Right lobe of liver (tissue), 4 donors: Measurements from ENCODE around the genes KRT7, KRT74, KRT1, KRT76 and EIF4B.

- PRO-cap, 4 experiments = no peak in any of the 4 experiments
- RAMPAGE, long total RNA, 2 experiments = no peak in any of the 2 experiments
These were observed 11.3 kb upstream of the NR4A1 start for GRCh38 chr12:52039794-52040439.

DNA sequence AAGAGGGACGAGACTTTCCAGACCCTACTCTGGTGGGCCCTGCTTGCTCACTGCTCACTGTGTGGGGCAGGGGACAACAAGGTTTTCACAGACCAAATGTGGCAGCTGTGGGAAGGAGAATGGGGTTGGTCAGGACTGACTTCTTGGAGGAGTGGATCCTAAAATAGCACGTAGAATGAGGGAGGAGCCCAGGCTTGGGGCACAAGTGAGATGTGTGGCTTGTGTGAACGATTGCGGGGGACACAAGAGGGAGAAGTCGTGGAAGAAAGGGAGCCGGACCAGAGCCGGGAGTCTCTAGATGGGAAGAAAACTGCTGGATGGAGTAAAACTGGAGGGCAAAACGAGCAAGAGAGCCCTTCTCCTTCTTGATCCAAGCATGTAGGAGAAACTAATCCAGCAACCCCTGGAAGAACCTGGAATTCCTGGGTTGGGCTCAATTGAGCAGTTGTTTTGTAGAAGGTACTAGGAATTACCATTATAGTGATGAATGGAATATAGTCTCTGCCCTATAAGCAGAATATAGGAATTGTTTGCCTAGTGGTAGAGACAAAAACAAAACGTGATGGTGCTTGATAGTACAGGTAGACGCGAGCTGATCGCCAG is 880 bp downstream of the ATG101 start:
- PRO-cap, 4 experiments = no peak in any of the 4 experiments
- RAMPAGE, long total RNA, 2 experiments = no peak in any of the 2 experiments

- PRO-cap, 4 experiments = no peak in any of the 4 experiments
- RAMPAGE, long total RNA, 2 experiments = no peak in any of the 2 experiments
These were observed 994 bp upstream of the SMIM41 start for GRCh38 chr12:52078586-52078833.

- PRO-cap, 4 experiments = peak in 4 of 4 experiments; most common plus-strand start chr12:52233224 (in 2); most common minus-strand start chr12:52233082 (in 4)
- RAMPAGE, long total RNA, 2 experiments = no peak in any of the 2 experiments
These were observed at the start of gene KRT7 for GRCh38 chr12:52233002-52233320. Gene KRT7, plus strand, starts transcription at chr12:52233243.

DNA sequence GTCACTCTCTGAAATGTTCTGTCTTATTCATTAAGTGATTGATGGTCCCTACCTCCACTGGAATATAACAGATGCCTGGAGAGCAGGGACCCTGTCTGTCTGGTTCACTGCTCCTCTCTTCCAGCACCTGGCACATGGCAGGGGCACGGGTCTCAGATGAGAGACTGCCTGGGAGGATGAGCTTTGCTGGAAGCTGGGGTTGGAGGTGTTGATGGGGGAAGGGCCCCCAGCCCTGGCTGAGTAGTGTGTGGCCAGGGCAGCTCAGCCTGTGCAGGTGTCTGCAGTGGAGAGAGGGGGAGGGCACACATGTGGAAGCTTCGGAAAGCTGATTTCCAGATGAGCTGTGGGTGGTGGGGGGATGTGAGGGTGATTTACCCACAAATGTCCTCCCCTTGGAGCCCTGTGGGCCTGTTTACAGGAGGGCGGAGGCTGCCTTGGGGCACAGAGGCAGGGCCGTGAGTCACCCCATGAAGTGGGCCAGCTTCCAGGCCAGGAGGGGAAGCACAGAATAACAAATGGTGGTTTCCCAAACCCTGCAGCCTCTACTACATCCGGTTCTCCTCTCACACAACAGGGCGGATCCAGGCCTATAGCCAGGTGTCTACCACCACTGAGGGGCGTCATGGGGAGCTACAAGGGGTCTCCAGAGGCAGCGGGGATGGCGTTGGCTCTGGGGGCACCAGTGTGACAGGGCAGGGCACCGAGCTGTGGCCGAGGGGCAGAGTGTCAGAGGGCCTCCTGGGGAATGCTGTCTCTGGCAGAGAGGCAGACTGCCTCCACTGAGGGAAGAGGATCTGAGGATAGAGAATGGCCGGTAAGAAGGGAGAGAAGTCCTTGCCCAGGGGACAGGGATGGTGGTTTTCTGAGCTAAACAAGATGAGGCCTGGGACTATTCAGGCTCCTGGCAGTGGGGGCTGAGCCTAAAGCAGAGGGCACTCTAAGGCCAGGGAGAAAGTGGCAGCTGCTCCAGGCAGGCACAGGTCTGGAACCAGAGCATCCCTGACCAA is 11.1 kb downstream of the KRT7 start:
- PRO-cap, 4 experiments = no peak in any of the 4 experiments
- RAMPAGE, long total RNA, 2 experiments = no peak in any of the 2 experiments

DNA sequence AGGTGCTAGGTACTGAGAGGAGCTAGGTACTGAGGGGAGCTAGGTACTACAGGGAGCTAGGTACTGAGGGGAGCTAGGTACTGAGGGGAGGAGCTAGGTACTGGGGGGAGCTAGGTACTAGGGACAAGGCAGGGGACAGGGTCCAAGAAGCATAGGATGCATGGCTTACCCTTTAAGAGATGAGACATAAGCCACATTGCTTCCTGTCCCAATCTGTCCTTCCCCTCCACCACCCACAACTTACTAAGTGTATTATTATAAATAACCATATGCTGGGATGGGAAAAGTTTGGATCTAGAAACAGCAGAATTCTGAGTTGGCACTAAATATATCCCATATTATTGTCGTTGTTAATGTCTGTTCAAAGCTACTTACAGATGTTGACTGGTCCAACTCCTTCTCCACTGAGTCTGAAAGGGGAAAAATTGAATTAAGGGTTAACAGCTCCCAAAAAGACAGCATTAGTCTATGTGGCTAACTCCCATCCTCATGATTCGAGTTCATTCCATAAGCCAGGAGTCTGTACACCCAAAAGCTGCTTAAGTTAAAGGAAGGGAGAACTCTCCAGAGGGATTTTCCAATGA is 4.7 kb downstream of the KRT5 start:
- PRO-cap, 4 experiments = no peak in any of the 4 experiments
- RAMPAGE, long total RNA, 2 experiments = no peak in any of the 2 experiments

- PRO-cap, 4 experiments = no peak in any of the 4 experiments
- RAMPAGE, long total RNA, 2 experiments = no peak in any of the 2 experiments
These were observed at the start of gene KRT74 for GRCh38 chr12:52573753-52574136. Gene KRT74, minus strand, starts transcription at chr12:52573843.

GRCh38 chr12:52612566-52613081 is 5.7 kb downstream of the KRT73 start:
- PRO-cap, 4 experiments = no peak in any of the 4 experiments
- RAMPAGE, long total RNA, 2 experiments = no peak in any of the 2 experiments

GRCh38 chr12:52680178-52680653 is at the start of gene KRT1:
Gene KRT1, minus strand, starts transcription at chr12:52680407.
- PRO-cap, 4 experiments = no peak in any of the 4 experiments
- RAMPAGE, long total RNA, 2 experiments = no peak in any of the 2 experiments

- PRO-cap, 4 experiments = no peak in any of the 4 experiments
- RAMPAGE, long total RNA, 2 experiments = no peak in any of the 2 experiments
These were observed at the start of gene KRT76 for GRCh38 chr12:52777237-52777707. Gene KRT76, minus strand, starts transcription at chr12:52777345.

DNA sequence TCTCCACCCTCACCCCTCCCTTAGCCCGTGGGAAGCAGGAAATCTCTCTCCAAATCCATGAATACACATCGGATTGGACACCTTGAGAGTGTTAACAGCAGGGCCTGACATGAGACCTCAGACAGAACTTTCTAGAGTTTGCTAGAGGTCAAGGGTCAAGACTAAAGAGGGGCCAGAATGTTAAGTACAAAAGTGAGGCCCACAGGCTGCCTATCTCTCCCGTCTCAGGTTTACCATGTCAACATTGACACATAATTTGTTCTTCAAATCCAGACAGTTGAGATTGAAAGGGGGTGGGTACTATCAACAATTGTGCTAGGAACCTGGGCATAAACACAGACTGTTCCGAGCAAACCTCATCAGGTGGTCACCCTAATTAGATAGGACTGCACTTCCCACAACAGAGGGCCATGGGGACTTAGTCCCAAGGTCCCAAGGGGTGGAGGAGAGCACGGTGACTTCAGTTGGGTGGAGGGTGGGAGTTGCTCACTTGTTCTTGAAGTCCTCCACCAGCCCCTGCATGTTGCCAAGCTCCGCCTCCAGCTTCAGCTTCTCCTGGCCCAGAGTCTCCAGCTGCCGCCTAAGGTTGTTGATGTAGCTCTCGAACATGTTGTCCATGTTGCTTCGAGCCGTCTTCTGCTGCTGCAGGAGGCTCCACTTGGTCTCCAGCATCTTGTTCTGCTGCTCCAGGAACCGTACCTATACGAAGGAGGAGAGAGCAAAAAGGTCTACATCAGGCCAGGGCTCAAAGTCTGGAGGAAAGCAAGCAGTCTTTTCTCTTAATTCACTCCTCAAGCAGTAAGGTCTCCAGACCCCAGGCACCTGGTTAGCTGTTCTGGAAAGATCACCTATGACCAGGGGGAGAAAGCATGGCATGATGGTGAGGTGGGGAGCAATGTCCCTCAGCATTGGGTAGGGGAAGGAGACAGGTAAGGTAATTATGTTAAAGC is 3.2 kb downstream of the KRT8 start:
- PRO-cap, 4 experiments = no peak in any of the 4 experiments
- RAMPAGE, long total RNA, 2 experiments = no peak in any of the 2 experiments

DNA sequence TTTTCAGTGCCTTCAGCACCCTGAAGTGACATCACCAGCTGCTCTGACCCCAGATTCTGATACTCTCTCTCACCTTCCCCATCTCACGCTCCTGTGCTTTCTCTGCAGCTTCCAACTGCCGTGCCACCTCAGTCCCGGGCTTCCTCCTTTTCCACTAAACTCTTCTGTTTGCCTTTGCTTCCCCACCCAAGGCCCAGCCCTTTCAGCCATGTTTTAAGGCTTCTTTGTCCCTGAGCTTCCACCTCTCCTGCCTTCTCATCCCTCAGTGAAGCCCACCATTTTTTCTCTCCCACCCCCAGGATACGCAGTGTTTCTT is 6.5 kb upstream of the KRT18 start:
- PRO-cap, 4 experiments = no peak in any of the 4 experiments
- RAMPAGE, long total RNA, 2 experiments = no peak in any of the 2 experiments

DNA sequence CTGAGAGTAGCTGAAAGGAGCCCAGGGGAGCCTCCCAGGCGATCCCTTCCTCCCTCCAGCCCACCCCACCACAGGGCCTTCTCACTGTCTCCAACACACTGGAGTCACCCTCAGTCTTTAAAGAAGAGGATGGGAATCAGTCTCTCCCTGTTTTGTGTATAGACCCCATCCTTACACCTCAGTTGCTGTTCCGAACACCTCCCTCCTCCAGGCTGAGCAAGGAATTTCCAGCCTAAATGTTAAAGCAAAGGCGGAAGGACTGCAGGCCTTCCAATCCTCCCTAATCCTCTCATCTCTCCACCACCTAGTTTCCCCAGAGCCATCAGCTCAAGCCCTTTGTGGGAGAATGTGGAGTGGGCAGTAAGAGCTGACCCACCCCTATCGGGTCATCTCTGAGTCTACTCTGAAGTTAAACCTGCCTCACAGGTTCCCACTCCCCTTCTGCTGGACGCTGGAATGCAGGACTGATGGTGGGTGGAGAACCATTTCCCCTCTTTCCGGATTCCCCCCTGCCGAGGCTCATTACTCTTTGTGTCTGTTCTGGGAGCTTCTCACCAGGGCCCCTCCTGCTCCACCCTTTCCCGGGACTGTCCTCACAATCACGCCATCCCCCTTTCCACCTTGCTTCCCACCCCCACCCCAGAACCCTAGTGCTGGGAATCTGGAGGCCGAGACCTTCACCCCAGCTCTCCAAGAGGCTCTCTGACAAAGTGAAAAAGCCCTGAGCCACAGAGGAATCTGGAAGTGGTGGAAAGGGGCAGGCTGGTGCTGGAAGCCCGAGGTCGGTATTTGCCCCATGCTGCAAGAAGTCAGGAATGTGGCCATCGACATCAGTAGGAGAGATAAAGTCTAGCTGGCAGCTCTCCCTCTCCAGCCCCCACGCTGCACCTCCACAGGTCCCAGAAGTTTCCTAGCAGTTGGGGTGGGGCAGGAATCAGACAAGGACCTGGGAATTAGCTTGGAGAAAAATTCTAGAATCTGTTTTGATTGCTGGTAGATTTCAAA is 3.4 kb upstream of the KRT18 start:
- PRO-cap, 4 experiments = peak in 4 of 4 experiments; most common plus-strand start position 916 of the sequence (in 4); most common minus-strand start position 704 of the sequence (in 2)
- RAMPAGE, long total RNA, 2 experiments = no peak in any of the 2 experiments

DNA sequence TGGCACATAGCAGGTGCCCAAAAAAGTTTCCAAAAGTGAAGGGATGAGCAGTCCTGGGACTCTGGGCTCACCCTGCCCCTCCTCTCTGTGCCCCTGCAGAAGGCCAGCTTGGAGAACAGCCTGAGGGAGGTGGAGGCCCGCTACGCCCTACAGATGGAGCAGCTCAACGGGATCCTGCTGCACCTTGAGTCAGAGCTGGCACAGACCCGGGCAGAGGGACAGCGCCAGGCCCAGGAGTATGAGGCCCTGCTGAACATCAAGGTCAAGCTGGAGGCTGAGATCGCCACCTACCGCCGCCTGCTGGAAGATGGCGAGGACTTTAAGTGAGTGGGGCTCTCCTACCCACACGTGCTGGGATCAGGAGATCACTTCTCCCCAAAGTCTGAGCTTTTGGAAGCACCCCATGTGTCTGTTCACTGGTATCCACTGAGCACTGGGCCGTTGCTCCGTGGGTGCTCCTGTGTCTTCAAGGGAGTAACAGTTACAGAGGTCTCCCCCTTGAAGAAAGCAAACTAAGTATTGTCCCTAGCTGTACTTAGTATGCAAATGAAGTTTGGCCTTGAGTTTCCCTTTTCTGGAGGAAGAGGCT is 3.2 kb downstream of the KRT18 start:
- PRO-cap, 4 experiments = no peak in any of the 4 experiments
- RAMPAGE, long total RNA, 2 experiments = start-site peak on the plus strand in 1 of 2 experiments, centred at position 212 of the sequence, 812 reads per replicate

- PRO-cap, 4 experiments = peak in 4 of 4 experiments; most common plus-strand start chr12:53006456 (in 4); most common minus-strand start chr12:53006096 (in 2)
- RAMPAGE, long total RNA, 2 experiments = start-site peak on the plus strand in 2 of 2 experiments, at chr12:53006431-53006481 at its widest, 1,368 to 2,158 reads per replicate
These were observed at the start of gene EIF4B for GRCh38 chr12:53005849-53006587. Gene EIF4B, plus strand, starts transcription at chr12:53006456.

- PRO-cap, 4 experiments = peak in 4 of 4 experiments; most common plus-strand start chr12:53181139 (in 3); most common minus-strand start chr12:53181114 (in 2)
- RAMPAGE, long total RNA, 2 experiments = no peak in any of the 2 experiments
These were observed 144 bp upstream of the CSAD start for GRCh38 chr12:53180962-53181176.

DNA sequence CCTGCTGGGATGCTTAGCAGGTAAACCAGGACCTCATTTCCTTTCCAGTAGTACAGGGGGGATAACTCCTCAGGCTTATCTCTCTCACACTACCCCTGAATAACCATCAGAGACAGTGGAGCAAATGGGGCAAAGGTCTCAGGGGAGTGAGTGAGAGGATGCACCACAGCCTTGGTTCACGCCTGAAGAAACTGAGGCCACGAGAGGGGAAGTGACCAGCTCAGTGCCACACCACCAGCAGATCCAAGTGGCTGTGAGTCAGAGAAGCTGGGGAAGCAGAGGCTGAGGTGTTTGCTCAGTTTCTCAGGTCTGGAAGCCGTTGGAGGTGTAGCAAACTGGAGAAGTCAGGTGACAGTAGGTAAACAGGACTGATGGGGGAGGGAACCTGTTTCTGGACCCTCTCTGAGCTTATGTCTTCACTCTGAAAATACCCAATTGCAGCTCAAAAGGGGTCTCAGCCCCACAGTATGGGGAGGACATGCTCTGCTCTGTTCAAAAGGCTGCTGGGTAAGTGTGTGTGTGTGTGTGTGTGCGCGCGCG is 9.3 kb upstream of the ITGB7 start:
- PRO-cap, 4 experiments = no peak in any of the 4 experiments
- RAMPAGE, long total RNA, 2 experiments = no peak in any of the 2 experiments

- PRO-cap, 4 experiments = peak in 4 of 4 experiments; most common plus-strand start chr12:53220968 (in 3); most common minus-strand start chr12:53221028 (in 4)
- RAMPAGE, long total RNA, 2 experiments = no peak in any of the 2 experiments
These were observed 11.1 kb downstream of the RARG start for GRCh38 chr12:53220793-53221462.

DNA sequence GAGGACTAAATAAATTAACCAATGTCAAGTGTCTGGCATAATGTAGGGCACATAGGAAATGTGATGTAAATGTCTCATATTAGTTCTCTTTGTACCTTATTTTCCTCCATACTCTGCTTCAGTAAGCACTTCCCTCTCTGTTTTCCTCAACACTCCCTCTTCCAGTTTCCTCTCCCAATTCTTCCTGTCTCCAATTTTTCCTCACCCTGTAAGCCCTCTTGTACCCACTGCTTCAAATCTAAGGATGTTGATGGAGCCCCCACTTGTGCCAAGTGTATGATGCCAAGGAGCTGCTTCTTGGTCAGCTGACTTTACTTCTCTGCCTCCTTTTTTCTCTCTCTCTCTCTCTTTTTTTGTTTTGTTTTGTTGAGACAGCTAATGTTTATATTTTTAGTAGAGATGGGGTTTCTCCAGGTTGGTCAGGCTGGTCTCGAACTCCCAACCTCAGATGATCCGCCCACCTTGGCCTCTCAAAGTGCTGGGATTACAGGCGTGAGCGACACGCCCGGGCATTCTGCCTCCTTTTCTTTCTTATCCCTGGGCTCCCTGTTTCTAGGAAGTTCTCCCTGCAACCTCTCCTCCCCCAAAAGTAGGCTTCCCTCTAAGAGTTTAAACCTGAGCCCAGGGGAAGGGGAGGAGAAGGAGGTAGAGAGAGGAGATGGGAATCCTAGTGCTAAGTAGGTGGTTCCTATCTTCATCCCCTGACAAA is 3.5 kb downstream of the RARG start:
- PRO-cap, 4 experiments = no peak in any of the 4 experiments
- RAMPAGE, long total RNA, 2 experiments = no peak in any of the 2 experiments

GRCh38 chr12:53231130-53231618 is 835 bp downstream of the RARG start:
- PRO-cap, 4 experiments = no peak in any of the 4 experiments
- RAMPAGE, long total RNA, 2 experiments = no peak in any of the 2 experiments